Astrocyte (in vitro differentiated cells and primary cell): ENCODE data around the genes STARD7 and KANSL3.

DNA sequence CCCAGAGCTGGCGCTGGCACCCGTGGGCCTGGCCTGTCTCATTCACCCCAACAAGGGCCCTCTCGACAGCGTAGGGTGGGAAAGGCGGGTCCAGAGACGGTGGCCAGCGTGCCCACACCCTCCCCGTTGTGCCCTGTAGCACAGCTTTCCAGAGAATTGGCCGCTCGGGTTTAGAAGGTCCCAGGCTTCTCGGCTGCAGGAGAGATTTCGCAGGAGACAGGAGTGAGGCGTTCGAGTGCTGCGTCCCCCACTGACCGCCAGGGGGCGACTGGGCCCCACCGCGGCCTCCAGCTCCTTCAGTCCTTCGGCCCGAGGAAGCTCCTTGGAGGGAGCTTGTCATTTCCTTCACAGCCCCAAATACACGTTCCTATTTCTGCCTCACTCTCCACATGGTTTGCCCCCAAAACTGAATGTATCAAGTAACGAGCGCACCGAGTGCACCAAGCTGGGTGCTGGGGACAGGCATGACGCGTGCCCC is 13.4 kb upstream of the FAHD2A start:
- PRO-cap: no peak
- RRBS, 2 experiments: no CpG with 5 or more reads among the region's 27 CpGs

GRCh38 chr2:95698179-95698639 is 106.4 kb downstream of the TRIM43 start:
- PRO-cap: no peak
- RRBS, 2 experiments: no CpG with 5 or more reads among the region's 5 CpGs

DNA sequence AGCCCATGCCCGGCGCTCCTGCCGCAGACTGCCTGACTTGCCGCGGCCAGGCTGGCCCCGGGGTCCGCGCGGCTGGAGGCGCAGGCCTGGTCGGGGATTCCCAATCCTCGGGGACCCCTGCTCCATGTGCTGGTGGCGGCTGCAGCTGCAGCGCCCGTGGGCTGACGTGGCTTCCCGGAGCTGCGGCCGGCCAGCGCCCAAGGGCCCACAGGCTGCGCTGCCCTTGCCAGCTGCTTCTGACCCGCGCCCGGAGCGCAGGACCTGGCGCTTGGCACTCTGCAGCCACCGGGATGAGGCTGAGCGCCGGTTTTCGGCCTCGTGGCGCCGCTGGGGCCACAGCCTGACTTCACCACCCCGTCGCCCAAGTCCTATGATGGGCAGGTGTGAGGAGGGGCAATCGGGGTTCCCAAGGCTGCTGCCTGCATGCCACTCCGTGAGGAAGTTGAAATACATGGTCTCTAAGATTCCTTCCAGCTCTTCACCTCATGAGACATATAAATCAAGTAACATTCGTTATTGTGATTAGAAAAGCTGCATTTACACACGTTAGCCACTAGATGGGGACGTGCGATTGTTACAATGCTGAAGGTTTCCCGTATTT is 865 bp upstream of the ANKRD36C start:
- PRO-cap: no peak
- RRBS, 2 experiments: under 1 to 1% methylated on average over 8 of the region's 42 CpGs

DNA sequence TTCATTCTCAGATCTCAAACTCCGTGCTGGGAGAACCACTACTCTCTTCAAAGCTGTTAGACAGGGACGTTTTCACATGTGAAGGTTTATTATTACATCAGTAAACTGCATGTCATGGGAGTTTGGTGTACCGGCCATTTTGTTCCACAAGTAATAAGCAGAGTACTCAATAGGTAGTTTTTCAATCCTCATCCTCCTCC is 10.1 kb upstream of the ANKRD36C start:
- PRO-cap: no peak
- RRBS, 2 experiments: 96% methylated on average over 1 of the region's 3 CpGs; no CpG with 5 or more reads in 1 of the 2 experiments

DNA sequence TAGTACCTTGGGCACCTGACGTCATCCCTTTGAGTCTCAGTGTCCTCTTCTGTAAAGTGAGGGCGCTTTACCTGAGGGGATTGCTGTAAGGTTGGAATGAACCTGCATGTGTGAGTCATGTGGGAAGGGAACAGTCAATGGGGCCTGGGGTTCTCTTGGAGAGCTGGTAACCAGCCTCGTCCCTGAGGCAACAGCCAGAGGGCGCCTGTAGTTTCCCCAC is 19.4 kb upstream of the ANKRD36C start:
- PRO-cap: no peak
- RRBS, 2 experiments: no CpG with 5 or more reads among the region's 4 CpGs

DNA sequence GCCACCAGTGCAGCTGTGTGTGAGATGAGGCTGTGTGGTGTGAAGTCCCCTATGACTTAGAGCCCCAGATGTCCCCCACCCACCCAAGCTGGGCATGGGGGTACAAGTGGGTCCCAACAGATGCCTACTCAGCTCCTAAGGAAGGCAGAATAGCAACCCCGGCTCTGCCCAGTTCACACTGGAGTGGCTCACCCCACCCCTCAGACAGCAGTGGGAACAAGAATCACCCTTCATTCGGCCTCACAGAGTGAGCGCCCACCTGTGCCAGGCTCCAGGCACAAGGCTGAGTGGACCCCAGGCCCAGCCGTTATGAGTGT is 2.6 kb upstream of the ASTL start:
- PRO-cap: no peak
- RRBS, 2 experiments: no CpG with 5 or more reads among the region's 4 CpGs

- PRO-cap: no peak
- RRBS, 2 experiments: 57% methylated on average over 2 of the region's 22 CpGs; no CpG with 5 or more reads in 1 of the 2 experiments
Measured at GRCh38 chr2:96144459-96144888, 766 bp downstream of the DUSP2 start.

DNA sequence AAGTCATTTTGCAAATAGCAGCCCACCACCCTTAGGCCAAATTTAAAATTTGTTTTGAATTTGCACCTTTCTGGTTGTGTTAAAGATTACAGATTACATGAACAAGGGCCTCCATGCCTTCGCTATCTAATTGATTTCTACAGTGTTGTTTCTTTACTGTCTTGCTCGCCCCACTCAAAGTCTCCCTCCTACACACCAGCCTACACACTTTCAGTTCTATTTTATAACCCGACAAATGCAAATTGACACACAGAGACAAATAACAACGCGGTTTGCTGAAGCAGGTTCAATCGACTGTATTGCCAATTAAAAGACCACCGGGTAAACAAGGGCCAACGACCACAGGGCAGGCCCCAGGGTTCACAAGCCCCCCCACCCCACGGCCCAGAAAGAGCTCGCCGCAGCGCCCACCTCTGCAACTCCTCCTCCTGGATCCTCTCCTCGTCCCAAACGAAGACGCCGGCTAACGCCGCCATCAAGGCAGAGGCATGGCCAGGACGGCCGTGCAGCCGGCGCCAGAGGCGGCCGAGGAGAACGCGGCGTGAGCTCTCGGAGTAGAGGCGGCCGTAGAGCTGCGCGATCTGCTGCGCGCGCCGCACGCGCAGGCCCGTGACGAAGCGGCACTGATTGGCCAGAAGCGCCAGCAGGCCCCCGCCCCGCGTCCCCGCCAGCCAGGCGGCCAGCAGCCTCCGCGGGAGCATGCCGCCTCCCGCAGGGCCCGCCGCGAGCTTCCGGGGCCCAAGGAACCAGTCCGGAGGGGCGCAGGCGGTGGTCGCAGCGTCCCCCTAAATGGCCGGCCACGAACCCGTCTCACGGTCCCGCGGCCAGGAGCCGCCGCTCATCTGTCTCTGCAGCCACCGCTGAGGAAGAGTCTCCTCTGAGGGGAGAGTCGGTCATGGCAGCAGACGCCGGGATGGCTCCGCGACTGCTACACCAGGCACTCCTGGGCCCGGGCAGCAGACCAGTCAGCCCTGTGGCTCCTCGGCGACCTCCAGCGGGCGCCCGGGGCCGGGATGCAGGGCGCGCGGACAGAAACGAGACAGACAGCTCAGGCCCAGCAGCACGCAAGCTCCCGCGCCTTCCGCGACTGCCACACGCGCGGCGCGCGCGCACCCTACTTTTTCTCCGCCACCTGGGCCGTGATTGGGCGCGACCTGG is at the start of gene STARD7:
STARD7 (minus strand) TSS at position 1,094 of the 1,158 bp plus-strand sequence.
- PRO-cap: bidirectional peak, plus-strand start at position 674 of the sequence, minus-strand start at position 536 of the sequence; bidirectional peak, plus-strand start outside the sequence, minus-strand start at position 1,089 of the sequence
- RRBS, 2 experiments: 1 to 4% methylated on average over 21 to 23 of the region's 101 CpGs

GRCh38 chr2:96245463-96246441 is 20.0 kb downstream of the TMEM127 start:
- PRO-cap: no peak
- RRBS, 2 experiments: no CpG with 5 or more reads among the region's 14 CpGs

DNA sequence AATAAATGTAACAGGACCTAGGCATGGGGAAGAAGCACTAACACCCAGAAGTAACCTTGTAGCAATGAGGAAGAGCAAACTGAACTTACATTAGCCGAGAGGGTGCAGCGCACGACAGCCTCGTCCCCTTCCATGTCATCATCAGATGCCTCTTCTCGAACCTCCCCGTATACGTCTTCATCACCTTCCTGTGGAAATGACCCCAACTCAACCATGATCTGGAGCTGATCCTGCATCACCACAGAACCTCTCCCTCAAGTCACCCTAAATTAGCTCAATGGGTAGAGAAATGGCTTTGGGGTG is 6.2 kb downstream of the SNRNP200 start:
- PRO-cap: no peak
- RRBS, 2 experiments: no CpG with 5 or more reads among the region's 7 CpGs

- PRO-cap: no peak
- RRBS, 2 experiments: no CpG with 5 or more reads among the region's 2 CpGs
Measured at GRCh38 chr2:96320917-96321120, 4.3 kb upstream of the ITPRIPL1 start.

- PRO-cap: no peak
- RRBS, 2 experiments: no CpG with 5 or more reads among the region's 8 CpGs
Measured at GRCh38 chr2:96404840-96405471, 69.4 kb downstream of the NCAPH start.

GRCh38 chr2:96549768-96550556 is 13.4 kb downstream of the ARID5A start:
- PRO-cap: no peak
- RRBS, 2 experiments: 40 to 50% methylated on average over 18 to 31 of the region's 55 CpGs

DNA sequence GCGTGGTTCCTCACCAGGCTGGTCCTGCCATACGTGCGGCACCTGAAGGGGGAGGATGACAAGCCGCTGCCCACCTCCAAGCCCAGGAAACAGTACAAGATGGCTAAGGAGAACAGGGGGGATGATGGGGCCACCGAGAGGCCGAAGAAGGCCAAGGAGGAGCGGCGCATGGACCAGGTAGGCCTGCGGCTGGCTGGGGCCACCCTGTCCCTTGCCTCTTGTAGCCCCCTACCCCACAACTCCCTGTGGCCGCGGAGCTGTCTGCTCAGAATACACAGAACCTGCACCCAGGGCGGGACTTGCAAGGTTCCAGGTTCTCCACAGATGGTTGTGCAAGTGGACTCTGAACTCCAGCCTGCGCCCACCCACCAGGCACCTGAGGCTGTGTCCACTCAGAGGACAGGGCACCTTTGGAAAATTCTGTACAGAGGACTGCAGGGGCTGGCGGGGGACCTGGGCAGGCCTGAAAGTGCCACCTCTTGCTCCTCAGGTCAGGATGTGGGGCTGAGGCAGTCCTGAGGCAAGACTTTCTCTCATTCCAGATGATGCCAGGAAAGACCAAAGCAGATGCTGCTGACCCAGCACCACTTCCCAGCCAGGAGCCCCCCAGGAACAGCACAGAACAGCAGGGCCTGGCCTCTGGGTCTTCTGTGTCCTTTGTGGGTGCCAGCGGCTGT is 14.1 kb downstream of the ARID5A start:
- PRO-cap: no peak
- RRBS, 2 experiments: no CpG with 5 or more reads among the region's 15 CpGs

DNA sequence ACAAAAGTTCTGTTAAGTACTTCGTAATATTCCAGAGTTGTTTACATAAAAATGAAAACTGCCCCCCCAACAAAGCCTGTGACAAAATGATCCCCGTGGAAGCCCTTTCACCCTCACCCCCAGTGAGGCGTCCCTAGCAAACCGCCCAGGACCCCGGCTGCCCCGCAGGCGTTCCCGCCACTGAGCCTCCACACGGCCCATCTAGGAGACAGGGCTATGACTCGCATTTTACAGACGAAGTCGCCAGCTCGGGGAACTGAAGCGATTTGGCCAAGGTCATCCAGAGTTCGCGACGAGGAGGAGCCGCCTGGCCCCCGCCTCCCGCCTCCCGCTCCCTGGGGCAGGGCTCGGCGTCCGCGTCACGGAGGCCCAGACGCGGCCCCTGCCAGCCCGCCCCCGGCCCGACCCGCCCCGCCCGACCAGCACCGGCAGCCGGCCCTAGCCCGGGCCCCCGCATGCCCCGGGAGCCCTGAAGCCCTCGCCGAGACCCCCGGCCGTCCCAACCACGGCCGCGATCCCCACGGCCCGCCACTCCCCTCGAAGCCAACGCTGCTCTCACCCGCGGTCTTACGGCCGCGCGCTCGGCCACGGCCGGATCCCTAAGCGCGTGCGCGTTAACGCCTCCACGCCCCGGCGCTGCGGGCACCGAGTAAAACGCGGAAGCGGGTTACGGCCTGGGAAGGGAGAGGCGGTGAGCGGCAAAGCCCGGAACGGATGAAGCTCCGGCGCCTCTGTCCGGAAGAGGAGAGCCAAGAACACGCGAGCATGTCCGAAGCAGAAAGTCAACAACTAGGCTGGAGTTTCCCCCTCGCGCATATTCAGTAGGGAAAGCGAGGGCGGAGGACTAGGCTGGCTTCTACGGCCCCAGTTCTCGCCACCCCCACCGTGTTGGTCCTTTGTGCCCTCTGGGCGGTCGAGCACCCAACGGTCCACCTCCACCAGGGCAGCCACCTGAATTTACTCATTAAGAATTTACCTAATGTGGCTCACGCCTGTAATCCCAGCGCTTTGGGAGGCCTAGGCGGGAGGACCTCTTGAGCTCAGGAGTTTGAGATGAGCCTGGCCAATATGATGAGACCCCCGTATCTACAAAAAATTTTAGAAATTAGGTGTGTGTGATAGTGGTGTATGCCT is at the start of gene KANSL3:
KANSL3 (minus strand) TSS at position 589 of the 1,134 bp plus-strand sequence.
- PRO-cap: bidirectional peak, plus-strand start at position 404 of the sequence, minus-strand start at position 182 of the sequence; bidirectional peak, plus-strand start at position 815 of the sequence, minus-strand start at position 601 of the sequence
- RRBS, 2 experiments: under 1 to 1% methylated on average over 17 to 31 of the region's 97 CpGs

GRCh38 chr2:96679864-96680463 is 37.4 kb downstream of the FER1L5 start:
- PRO-cap: no peak
- RRBS, 2 experiments: 87 to 100% methylated on average over 1 of the region's 11 CpGs

- PRO-cap: no peak
- RRBS, 2 experiments: no CpG with 5 or more reads among the region's 2 CpGs
Measured at GRCh38 chr2:96766522-96766777, 5.7 kb downstream of the CNNM4 start.

DNA sequence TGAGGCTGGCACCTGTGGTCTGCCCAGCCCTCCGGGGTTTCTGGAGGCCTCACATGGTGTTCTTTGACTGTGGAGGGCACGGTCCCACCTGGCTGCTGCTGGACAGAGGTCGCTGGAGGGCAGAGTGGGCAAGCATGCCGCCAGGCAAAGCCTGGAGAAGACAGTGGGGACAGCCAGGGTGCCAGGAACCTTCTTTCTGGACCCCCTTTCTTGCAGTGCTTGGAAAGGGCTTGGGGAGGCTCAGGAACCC is 26.7 kb upstream of the CNNM3 start:
- PRO-cap: no peak
- RRBS, 2 experiments: no CpG with 5 or more reads among the region's 4 CpGs

DNA sequence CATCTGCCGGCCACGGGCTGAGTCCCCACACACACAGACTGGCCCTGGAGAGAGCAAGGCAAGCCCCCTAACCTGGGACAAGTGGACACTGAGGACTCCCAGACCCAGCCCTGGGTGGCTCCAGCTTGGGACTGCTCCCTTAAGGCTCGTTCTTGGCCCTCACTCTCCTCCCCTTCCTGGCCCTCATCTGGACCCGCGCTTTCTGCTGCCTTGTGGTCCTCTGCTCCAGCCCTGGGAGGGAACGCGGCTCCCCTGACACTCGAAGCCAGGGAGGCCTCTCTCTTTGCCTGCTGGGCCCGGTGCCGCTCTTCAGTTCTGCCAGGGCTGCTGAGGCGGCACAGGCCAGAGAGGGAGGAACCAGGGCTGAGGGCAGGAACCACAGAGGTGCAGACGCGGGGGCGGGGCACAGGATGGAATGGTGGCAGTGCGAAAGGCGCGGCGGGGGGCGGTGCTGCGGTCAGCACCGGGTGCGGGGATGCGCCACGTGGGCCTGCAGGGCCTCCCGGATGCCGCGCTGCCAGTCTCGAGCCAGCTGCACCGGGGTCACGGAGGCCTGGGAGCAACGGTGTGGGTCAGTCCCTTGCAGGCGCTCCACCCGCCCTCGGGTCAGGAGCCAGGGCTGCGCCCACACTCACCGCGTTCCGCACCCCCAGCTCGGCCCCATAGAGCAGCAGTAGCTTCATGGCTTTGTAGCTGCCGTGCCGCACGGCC is 4.6 kb downstream of the ANKRD23 start:
- PRO-cap: no peak
- RRBS, 2 experiments: 42 to 44% methylated on average over 9 to 10 of the region's 42 CpGs

GRCh38 chr2:96856948-96857499 is 792 bp downstream of the ANKRD39 start:
- PRO-cap: no peak
- RRBS, 2 experiments: 0% methylated on average over 2 of the region's 16 CpGs; no CpG with 5 or more reads in 1 of the 2 experiments